Hair follicle dermal papilla cell (primary cell): ENCODE data around the genes ACTR3 and DBI.

DNA sequence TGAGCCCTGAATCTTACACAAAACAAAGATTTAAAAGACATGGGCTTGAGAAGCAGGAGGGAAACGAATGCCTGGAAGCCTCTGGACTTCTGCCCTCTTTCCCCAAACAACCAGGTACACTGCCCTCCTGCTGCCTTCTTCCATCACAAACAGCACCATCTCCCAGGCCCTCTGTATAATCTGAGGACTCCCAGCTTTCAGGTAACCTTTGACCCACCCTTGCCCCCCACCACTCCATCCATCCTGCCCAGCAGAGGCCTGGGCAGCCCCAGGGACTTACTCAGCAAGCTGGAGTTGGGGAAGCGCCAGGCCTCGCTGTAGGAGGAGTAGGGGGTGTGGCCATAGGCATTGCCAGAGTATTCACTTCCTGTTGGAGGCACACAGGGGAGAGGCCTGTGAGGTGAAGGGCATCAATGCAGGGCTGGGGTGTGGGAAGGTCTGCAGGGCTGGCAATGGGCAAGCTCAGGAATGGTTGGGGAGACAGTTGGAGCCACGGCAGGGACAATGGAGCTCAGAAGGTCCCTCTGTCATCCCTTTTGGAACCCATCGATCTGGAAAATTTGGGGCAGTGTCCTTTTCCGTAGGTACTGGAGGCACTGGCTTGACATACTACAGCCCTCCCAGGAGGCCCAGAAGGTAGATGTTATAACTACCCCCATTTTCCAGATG is 46.2 kb downstream of the PSD4 start:
- CAGE, long polyA plus RNA: no peak

GRCh38 chr2:113225479-113226551 is 52.0 kb downstream of the PSD4 start:
- CAGE, long polyA plus RNA: no peak

DNA sequence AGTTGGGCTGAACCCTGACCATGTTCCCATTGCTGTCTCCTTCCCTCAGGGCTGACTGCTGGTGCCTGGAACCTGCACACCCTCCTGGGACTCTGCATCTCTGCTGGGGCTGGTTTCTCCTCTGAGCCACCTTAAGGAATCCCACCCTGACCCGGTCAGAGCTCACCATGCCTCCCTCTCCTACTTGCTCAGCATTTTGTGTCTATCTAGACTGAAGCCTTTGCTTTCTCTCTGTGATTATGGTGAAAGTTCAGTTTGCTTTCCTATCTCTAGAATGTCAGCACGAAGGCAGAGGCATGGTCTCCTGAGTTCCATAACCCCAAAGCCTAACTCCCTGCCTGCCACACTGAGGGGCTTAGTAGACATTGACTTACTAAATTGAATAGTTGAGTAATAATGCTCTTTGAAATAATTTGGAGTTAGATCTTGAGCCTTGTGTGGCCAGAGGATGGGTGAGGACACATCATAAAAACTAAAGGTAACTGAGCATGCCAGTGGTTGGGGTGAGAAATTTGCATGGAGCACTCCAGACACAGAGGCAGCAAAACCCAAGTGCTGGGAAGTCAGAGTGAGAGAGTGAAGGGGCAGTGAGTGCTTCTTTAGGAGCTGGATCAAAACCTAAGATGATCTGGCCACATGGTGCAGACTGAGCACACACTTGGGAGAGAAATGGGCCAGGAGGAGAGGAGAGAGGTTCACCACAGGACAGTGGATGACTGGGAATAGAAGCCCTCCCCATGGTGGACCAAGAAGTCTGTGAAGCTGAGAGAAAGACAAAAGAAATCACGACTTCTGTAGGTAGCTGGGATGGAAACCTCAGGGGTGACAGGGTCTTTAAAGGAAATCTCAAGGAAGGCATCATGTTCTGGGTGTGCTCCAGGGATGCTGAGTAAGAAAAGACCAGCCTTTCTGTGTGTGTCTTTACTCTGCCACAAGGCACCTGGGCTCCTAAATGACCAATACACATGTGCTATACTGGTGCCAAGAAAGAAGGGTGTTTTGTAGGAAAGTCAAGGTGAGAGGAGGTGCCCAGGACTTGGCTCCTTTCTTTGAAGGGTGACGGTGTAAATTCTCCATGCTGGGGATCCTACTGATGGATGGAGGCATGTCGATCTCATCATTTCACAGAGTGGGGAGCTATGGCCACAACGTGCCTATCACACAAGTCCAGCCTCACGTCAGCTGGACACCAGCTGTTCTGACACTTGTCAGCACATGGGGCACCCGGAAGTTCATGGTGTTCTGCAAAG is 12.9 kb downstream of the PAX8 start:
- CAGE, long polyA plus RNA: no peak

GRCh38 chr2:113283659-113284426 is 5.1 kb upstream of the PAX8 start:
- CAGE, long polyA plus RNA: no peak

DNA sequence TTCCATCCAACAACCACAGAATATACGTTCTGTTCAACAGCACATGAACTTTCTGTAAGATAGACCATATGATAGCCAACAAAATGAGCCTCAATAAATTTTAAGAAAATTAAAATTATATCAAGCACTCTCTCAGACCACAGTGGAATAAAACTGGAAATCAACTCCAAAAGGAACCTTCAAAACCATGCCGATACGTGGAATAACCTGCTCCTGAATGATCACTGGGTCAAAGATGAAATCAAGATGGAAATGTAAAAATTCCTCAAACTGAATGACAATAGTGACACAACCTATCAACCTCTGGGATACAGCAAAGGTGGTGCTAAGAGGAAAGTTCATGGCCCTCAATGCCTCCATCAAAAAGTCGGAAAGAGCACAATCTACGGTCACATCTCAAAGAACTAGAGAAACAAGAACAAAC is 8.4 kb upstream of the FOXD4L1 start:
- CAGE, long polyA plus RNA: no peak

- CAGE, long polyA plus RNA: no peak
These were observed 4.4 kb downstream of the FOXD4L1 start for GRCh38 chr2:113502941-113503287.

DNA sequence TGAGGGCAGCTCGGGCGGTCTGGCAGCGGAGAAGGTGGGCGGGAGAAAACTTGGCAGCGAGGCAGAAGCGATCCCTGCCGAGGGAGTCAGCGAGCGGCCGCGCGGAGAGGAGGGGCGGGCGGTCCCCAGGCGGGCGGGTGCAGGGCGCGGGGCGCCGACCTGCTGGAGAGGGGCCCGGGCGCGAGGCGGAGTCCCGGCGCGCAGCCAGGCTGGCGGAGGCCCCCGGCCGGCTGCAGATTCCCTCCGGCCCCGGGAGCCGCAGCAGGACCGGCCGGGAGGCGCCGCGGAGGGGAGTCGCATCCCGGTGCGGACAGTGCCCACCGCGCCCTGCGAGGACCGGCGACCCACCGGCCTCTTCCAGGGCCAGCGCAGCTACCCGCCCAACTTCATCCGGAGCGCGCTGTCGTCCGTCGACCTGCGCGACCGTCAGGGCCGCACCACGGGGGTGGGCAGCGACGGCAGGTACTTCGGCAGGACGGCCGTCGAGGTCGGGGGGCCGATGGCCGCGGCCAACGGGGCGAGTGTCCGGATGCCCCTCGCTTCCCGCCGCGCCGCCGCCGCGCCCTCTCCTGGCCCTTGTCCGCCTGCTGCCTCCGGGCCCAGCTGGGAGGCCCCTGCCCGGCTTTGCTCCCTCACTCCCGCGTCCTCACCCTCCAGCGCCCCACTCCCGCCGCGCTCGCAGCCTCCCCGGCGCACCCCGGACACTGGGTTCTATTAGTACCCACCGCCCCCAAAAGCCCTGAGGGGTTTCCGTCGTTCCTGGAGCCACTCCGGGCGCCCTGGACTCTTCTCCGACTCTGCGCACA is 43.4 kb downstream of the FOXD4L1 start:
- CAGE, long polyA plus RNA: no peak

DNA sequence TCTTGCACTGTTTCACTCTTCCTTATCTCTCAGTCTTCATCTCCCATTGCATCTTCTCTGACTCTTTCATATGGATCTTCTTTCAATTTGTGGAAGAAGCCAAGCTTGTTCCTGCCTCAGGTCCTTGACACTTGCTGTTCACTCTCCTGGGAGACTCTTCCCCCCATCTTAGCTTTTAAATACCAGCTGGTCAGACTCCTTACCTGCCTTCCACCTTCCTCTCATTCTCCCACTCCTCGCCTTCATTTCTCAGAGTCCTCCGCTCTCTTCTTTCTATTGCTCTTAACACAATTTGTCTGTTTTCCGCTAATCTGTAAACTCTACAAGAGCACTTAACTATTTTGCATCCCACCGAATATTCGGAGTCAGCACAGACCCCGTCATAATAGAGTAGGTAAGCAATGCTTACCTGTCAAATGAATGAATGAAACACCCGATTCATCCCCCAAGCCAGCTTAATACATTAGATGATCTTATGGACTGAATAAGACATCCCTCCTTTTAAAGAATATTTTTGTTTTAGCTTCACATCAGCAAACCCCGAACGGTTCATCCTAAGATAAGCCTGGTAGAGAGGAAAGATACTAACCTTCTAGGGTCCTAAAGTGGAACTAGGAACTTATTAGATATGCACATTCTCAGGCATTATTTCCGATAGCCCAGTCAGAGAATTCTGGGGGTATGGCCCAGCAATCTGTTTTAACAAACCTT is 1.4 kb upstream of the ACTR3 start:
- CAGE, long polyA plus RNA: no peak

GRCh38 chr2:113889341-113890277 is at the start of gene ACTR3:
ACTR3 (plus strand) TSS chr2:113890089.
- CAGE, long polyA plus RNA: no peak

- CAGE, long polyA plus RNA: no peak
These were observed 271.8 kb downstream of the DPP10 start for GRCh38 chr2:114714114-114714687.

GRCh38 chr2:115161203-115162340 is 719.1 kb downstream of the DPP10 start:
- CAGE, long polyA plus RNA: no peak

DNA sequence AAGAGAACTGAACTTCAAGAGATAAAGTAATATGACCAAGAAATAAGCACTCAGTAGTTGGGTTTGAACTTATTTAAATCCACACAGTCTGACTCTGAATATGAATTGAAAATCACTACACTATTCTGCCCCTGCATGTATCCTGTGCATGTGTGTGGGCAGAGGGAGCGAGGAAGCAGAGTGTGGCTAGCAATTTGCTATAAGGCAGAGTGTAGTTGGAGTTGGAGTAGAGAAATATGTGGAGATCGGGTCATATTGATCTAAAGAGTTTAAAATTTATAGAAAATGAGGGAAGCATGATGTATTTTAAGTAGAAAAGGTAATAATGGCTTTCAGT is 1679.3 kb upstream of the DDX18 start:
- CAGE, long polyA plus RNA: no peak

DNA sequence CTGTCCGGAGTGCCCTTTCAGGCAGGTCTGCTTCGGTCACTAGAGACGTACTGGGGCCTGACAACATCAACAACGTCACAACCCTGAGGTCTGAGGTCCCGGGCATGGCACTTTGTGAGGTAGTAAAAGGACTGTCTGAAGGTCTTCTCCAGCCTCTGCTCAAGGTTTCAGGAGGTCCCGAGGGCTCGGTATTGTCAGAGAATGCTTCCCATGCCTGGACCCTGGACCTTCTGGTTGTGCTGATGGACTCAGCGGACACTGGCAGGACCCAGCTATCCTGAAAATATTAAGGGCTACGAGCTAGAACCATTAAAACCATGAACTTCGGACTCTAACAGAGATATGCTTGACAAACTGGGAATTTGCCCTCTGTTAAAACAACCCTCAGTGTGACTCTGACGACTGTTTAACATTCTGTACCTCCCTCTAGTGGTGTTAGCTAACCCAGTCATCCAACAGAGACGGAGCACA is 96.6 kb downstream of the CCDC93 start:
- CAGE, long polyA plus RNA: no peak

DNA sequence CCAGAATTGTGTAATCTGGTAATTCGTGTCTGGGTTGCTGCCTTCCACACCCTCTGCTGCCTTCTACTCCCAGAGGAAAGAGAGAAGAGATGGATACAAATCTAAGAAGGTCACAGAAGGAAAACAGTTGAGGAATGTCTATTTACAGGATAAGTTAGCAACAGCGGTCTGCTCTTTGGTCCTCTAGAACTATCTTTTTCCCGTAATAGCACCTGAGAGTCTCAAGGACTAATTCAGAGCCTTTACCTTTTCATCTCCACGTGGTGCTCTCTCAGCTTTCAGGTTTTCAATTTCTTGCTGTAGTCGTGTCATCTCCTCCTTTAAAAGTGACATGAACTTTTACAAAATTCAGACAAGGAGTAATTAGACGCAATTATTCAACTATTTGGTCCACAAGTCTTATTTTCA is 67.3 kb downstream of the CCDC93 start:
- CAGE, long polyA plus RNA: no peak

- CAGE, long polyA plus RNA: no peak
These were observed 13.3 kb downstream of the CCDC93 start for GRCh38 chr2:118000472-118001096.

DNA sequence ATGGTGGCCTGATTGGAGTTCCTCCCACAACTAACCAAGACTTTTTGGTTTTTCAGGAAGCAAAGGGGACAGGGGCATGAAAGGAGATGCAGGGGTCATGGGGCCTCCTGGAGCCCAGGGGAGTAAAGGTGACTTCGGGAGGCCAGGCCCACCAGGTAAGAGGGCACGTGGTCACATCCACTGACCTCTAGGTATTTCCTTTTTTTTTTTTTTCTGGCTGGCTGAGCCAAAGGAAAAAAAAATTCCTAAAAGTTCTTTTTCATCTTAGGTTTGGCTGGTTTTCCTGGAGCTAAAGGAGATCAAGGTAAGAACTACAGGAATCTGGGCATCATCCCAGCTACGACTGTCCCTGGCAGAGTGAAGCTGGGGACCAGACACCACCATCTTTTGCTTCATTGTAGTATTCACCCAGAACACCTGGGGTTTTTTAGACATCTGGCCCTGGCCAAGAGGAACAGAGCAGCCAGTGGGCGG is 39.4 kb downstream of the MARCO start:
- CAGE, long polyA plus RNA: no peak

- CAGE, long polyA plus RNA: no peak
These were observed 108.2 kb downstream of the C1QL2 start for GRCh38 chr2:119049923-119051113.

- CAGE, long polyA plus RNA: no peak
These were observed 9.9 kb upstream of the STEAP3 start for GRCh38 chr2:119213705-119214110.

DNA sequence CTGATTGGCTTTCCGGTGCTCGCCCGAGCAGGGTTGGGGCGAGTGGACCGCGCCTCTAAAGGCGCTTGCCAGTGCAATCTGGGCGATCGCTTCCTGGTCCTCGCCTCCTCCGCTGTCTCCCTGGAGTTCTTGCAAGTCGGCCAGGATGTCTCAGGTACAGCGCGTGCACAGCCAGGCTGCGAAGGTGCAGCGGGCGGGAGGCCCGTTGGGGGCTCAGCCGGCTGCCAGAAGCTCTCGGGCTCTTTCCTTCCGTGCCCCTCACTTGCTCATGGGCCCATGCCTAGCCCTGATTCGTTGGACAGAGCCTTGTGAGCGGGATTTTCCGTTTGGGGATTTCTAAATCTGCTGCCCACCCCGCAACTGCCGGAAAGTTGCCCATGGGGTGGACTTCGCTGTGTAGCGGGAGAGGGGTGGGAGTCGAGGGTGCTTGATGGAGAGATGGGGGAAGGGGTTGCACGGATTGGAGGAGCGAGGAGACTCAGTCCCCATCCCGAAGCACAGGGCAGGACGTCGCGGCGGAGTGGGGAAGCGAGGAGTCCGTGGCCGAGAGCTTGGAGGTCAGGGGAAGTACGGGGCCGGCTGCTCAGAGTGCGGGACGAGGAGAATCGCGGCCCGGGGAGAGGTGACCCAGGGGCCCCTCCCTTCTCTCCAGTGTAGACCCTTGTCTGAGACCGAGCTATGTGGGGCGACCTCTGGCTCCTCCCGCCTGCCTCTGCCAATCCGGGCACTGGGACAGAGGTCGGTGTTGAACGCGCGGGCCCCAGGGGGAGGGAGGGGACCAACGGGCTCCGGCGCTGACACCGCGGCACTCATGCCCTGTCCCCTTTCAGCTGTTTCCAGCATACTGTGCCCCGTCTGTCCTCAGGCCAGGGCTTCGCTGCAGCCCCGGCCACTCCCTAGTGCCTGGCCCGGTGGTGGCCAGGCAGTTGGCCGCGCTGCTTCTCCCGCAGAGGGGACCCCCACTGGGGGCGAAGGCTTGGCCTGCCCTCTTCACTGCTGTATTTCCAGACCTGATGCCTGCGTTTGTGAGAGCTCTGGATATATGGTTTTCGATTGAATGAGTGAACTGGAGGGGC is at the start of gene DBI:
Gene DBI, plus strand, starts transcription at position 71 of the 1,076 bp plus-strand sequence.
- CAGE, long polyA plus RNA: no peak

GRCh38 chr2:119428651-119428980 is 3.0 kb upstream of the TMEM37 start:
- CAGE, long polyA plus RNA: no peak